ENCODE measurements around a stretch of chr20.

DNA sequence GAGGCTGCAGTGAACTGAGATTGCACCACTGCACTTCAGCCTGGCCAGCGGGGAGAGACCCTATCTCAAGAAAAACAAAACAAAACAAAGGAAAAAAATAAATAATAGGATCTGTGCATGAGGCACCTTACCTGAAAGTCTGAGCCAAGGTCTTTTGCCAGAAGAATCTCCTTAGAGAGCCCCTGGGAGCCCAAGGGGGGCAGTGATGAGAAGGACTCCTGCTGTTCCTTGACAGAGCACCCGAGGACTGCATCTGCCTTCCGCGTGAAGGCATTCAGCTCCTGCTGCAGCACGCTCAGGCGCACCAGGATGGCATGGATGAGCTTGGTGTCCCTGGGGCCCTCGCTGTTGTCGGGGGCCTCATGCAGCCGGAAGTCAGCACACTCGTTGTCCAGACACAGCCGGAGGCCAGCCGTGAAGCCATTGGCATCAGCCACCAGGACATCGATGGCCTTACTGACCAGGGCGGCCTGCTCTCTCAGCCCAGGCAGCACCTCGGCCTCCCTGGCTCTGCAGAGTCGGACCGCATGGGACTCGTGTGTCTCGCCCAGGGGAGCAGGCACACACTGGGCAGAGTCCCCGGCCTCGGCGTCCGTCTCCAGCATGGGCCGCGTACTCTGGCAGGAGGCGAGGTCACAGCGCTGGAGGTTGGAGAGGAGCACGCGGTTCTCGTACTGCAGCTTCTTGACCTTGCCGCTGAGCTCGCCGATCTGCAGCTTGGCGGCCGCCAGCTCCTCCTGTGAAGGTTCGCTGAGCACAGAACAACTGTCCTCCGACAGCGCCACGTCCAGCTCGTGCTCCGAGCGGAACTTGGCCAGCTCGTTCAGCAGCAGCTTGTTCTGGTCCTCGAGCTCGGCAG is 41.7 kb upstream of the DSN1 start:
- PRO-cap: no peak

- PRO-cap: no peak
Observed at GRCh38 chr20:36819523-36820115, 43.7 kb downstream of the SOGA1 start.

DNA sequence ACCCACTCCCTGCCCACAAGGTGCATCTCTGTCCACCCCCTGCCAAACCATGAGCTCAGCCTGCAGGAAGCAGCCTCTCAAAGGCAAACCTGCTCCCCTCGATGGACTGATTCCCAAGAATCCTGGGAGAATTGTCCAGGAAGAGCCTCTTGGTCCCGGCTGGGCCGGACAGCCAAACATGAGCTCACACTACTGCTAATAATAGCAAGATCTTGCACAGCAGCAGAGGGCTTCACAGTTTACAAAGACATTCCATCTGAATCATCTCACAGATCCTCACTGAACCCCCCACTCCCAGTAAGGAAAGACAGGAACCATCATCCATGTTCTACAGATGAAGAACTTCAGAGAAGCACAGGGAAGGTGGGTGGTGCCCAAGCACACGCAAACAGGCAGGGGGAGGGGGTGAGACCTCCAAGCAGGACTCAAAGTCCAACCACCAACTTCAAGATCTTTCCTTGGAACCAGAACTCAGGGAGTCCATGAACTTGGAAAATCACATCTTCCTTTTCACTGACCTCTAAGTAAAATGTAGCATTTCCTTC is 15.0 kb downstream of the SOGA1 start:
- PRO-cap: no peak

GRCh38 chr20:36908200-36909031 is 32.5 kb downstream of the TLDC2 start:
- PRO-cap: no peak

DNA sequence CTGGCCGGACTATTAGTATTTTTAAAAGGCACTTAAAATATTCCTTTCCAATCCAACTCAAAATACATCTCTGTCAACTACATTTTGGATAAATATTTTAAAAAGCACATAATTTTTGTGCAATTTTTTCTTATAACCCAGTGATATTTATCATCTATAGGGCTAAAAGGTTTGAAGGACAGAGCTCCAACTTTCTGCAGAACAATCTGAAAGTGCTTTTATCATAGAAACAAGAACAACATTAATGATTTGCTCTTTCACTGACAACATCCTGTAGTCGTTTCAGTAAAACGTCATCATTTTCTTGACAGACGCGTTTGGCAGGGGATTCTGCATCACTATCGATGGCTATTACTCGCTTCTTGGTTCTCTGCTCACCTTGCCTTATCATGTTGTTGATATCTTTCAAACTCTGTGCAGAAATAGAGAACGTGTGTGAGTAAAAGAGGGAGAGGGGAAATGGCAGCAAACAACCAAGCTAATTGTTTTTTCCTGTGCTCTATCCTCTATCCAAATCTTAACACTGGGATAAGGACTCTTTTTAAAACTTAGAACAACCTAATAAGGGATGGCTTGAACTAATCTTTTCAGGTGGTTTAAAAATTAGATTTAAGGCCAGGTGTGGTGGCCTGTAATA is 47.1 kb upstream of the SAMHD1 start:
- PRO-cap: no peak

DNA sequence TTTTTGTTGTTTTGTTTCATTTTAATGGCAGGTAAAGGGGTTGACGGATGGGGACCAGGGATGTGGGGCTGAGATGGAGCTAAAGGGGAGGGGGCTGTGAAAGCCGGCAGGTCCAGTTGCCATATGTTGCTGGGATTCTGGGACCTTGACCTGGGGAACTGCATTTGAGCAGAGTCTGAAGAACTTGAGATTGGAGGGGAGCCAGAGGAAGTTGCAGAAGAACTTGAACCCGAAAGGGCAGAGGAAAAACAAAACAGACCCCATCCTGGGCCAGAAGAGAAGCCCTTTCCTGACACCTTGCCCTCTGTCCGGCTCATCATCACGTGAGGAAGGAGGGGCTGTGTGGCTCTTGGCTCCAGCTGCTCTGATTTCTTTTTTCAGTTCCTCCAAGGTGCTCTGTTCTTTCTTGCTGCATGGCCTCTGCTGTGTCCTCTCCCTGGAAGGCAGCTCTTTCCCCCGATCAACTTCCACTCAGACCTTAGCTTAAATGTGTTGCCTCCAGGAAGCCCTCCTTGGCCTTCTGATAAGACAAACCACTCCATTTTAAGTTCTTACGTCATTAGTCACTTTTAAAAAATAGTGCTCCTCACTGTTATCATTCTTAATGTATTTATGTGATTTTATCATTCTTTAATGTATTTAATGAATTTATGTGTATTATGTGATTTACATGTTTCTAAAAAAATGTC is 12.4 kb upstream of the MANBAL start:
- PRO-cap: no peak

DNA sequence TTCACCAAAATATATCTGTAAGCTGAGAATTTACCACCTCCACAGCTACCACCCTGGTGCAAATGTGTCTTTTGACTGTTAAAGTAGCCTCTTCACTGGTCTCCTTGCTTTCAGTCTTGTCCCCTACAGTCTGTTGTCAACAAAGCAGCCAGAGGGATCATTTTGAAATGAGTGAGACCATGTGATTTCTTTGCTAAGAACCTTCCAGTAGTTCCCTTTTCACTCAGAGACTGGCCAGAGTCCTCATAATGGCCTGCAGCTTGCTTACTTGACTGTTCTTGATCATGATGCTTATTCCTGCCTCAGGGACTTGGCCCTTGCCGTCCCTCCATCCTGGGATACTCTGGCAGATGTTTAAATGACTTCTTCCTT is 4.8 kb downstream of the MANBAL start:
- PRO-cap: no peak

DNA sequence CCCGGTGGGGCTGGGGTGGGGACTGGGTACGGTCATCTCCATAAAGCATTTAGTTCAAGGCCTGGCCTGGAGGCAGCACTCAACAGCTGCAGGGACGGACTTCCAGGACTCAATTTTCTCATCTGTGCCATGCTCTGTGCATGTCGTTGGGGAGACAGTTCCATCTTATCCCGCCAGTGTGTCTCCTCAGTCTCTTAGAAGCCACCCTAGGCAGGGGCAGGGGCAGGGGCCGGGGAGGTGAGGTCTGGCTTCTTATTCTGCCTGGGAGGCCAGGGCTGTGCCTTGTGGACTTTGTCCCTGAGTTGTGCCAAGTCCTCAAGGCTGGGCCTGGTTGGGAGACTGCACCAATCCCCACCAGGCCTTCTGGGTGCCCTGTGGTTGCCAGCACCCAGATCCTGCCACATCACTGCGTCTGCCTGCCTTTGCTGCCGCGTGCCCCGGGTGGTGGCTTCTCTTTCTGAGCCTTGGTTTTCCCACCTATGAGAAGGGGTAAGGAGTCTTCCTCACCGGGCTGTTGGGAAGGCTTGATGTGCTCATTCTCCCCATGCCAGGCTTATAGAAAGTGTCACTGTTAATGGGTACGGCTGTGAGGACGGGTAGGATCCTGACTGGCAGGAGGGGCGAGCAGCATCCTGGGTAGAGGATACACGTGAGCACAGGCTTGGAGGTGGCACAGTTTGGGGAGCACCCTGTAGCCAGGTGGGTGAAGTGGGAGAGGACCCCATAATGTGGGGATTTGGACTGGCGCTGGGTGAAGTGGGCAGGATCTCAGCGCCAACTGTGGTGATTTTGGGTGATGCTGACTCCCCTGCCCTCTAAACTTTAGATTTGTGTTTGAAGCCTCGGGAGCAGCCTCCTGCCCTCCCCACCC is 8.7 kb downstream of the SRC start:
- PRO-cap: no peak

DNA sequence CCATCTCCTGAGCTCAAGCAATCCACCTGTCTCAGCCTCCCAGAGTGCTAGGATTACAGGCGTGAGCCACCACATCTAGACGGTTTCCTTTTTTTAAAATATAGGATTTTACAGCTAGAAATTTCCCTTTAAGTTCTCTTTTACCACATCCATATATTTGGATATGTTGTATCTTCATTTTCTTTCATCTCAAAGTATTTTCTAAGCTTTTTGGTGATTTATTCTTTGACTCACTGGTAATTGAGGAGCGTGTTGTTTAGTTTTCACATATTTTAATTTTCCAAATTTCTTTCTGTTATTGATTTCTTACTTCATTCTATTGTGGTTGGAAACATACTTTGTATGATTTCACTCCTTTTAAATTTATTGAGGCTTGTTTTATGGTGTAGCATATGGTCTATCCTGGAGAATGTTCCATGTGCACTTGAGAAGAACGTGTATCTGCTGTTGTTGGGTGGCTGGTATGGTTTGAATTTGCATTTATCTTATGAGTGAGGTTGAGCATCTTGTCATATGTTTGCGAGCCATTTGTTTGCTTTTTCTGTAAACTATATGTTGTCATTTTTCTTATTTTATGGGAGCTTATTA is 26.4 kb downstream of the SRC start:
- PRO-cap: no peak

DNA sequence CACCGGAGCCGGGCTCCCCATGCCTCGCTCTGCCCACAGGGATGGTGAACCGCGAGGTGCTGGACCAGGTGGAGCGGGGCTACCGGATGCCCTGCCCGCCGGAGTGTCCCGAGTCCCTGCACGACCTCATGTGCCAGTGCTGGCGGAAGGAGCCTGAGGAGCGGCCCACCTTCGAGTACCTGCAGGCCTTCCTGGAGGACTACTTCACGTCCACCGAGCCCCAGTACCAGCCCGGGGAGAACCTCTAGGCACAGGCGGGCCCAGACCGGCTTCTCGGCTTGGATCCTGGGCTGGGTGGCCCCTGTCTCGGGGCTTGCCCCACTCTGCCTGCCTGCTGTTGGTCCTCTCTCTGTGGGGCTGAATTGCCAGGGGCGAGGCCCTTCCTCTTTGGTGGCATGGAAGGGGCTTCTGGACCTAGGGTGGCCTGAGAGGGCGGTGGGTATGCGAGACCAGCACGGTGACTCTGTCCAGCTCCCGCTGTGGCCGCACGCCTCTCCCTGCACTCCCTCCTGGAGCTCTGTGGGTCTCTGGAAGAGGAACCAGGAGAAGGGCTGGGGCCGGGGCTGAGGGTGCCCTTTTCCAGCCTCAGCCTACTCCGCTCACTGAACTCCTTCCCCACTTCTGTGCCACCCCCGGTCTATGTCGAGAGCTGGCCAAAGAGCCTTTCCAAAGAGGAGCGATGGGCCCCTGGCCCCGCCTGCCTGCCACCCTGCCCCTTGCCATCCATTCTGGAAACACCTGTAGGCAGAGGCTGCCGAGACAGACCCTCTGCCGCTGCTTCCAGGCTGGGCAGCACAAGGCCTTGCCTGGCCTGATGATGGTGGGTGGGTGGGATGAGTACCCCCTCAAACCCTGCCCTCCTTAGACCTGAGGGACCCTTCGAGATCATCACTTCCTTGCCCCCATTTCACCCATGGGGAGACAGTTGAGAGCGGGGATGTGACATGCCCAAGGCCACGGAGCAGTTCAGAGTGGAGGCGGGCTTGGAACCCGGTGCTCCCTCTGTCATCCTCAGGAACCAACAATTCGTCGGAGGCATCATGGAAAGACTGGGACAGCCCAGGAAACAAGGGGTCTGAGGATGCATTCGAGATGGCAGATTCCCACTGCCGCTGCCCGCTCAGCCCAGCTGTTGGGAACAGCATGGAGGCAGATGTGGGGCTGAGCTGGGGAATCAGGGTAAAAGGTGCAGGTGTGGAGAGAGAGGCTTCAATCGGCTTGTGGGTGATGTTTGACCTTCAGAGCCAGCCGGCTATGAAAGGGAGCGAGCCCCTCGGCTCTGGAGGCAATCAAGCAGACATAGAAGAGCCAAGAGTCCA is 57.7 kb downstream of the SRC start:
- PRO-cap: no peak

- PRO-cap: bidirectional peak, plus-strand start at chr20:37804887, minus-strand start at chr20:37804718
Observed at GRCh38 chr20:37804378-37805138, 98.4 kb upstream of the VSTM2L start.

DNA sequence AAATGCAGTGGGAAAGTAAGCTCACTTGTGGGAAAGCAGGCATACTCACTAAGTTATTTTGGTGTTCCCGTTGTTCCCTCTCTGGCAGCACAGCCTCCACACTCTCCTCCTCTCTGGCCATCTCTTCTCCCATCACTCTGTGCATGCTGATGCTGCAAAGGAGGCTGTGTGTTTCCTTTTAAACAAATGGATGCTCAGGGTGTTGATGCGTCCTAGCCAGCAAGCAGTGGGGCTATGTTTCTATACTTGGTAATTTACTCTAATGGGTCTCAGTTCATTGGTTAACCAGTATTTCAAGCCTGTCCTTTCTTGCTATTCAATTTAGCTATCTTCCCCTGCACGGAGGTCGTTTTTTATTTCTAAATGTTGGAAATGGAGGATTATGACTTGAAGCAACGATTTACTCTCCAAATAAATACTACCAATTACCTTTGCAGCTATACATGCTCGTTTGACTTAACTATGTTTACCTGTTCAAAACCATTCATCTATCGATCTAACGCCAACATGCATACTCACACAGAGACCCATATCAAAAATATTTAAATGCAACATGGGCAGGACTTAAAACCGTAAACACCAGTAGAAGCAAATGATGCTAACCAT is 44.4 kb downstream of the TTI1 start:
- PRO-cap: no peak

- PRO-cap: no peak
Observed at GRCh38 chr20:38094147-38094885, 60.8 kb downstream of the RPRD1B start.

DNA sequence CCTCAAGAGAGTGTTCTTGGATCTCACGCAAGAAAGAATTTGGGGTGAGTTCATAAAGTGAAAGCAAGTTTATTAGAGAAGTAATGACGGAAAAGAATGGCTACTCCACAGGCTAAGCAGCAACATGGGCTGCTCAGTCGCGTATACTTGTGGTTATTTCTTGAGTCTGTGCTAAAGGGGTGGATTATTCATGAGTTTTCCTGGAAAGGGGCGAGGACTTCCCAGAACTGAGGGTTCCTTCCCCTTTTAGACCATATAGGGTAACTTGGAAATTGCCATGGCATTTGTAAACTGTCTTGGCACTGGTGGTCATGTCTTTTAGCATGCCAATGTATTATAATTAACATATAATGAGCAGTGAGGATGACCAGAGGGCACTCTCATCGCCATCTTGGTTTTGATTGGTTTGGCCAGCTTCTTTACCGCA is 11.3 kb downstream of the LBP start:
- PRO-cap: no peak

GRCh38 chr20:38425597-38426560 is 46.8 kb upstream of the RALGAPB start:
- PRO-cap: no peak

- PRO-cap: no peak
Observed at GRCh38 chr20:38601057-38601514, 20.1 kb downstream of the ADIG start.

DNA sequence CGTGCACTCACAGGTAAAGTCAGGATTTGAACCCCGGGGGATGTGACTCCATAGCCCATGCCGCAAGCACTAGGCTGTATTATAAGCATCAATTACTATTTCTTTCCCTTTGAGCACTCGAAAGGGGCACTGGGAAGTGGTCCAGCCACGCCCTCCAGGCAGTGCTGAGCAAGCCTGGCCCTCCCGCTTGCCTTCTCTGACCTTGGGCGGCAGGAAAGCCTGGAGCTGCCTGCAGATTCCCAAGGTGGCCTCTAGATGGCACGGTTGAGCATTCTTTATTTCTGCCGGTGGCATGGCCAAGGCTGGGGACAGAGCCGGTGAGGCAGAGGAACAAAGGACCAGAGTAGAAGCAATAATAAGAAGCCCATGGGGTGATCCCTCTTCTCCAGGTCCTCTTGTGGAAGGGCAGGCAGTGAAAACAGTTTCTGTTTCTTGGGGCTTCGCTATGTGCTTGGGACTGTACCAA is 52.6 kb downstream of the ADIG start:
- PRO-cap: no peak

DNA sequence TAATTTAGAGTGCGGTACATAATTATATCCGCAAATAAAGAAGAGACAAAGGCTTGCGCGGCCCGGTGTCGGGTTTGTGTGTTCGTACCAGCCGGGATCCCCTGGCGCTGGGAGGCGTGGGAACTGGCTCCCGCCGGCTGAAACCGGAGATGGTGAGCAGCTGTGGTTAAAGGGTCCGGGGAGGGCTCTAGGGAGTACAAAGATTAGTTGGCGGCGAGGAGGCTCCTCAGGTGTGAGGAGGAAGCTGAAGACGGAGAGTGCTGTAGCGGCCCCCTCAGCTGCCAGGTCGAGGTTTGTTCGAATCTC is 5.0 kb downstream of the SLC32A1 start:
- PRO-cap: no peak

GRCh38 chr20:38842056-38842602 is 36.6 kb downstream of the PPP1R16B start:
- PRO-cap: no peak

DNA sequence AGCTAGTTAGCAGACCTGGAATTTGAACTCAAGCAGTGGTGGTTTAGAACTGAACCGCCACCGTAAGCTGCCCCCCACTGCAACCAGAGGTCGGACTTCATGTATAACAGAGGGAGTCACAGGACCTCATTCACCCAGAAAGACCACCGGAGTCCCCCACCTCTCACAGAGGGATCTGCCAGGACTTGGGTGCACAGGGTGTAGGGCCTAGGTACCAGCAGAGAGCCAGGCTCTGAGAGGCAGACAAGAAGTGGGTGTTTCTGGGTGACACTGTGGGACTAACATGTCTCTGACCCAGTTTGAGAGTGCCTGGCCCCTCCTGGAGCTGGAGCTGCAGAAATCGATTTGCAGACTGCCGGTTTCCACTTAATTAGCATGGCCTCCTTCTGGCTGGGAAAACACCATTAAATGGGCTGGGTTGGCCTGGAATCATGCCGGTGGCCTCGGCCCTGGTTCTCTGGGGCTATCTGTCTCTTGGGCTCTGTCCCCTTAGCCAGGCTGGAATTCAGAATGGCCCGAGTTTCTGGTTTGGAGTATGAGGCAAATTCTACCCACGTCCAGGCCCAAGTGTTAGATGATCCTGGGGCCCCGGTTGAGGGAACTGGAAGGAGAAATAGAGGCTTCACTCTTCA is 59.2 kb downstream of the PPP1R16B start:
- PRO-cap: no peak

Data from SEM (cell line).